Cardiac ventricle fibroblast (primary cell): ENCODE measurements around a stretch of chr4.

DNA sequence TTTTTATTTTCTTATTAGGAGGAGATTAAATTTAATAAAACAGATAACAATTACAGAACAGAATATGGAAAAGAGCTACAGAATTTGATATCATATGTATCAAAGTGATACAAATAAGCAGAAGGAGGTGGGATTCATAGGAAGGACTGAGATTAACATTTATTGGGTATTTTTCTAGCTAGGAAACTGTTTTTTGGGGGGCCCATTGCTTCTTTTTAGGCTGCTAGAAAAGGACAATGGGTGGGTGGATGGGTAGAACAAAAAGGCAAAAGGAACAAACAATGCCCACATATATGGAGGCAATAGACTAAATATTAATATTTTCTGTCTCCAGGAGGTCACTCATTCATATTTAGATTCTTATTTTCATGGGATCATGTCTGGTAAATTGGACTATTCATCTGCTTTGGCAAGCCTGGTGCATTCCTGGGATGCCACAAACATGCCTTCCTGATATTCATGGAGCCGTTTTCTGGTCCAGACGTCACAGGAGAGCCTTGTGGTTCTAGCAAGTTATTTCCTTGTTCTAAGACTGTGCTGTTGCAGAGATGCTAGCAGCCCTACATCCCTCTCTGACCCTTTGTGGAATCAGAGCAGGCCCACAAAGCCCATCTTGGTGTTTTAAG lies 16.3 kb upstream of the EXOSC9 start:
- RAMPAGE, long total RNA: no peak

GRCh38 chr4:121785338-121785802 lies 15.8 kb upstream of the EXOSC9 start:
- RAMPAGE, long total RNA: no peak

DNA sequence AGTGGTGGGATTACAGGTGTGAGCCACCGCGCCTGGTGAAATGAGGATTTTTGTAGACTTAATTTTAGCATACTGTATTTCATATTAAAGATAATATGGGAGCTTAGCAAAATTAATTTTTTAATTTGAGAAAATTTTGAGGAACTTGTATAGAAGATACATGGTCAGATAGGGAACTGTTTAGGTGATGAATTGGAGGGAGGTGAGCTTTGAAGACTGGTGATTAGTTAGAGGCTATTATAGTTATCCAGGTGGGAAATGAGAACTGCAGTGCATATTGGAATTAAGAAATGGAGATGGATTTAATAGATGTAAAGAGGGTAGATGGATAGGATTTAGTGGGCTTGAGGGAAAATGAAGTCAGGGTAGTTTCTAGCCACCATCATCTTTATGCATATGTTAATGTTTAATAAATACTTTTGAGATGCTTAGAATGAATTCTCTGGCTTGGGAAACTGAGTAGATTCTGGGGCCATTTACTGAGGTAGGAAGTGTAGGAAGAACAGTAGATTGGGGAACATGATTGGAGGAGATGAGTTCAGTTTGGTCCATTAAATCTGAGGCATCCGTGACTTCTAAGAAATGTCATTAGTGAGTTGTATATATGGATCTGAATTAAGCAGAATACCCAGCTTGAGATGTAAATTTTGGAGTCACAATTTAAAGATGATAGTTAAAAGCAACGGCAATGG lies 3.6 kb downstream of the BLTP1 start:
- RAMPAGE, long total RNA: no peak

DNA sequence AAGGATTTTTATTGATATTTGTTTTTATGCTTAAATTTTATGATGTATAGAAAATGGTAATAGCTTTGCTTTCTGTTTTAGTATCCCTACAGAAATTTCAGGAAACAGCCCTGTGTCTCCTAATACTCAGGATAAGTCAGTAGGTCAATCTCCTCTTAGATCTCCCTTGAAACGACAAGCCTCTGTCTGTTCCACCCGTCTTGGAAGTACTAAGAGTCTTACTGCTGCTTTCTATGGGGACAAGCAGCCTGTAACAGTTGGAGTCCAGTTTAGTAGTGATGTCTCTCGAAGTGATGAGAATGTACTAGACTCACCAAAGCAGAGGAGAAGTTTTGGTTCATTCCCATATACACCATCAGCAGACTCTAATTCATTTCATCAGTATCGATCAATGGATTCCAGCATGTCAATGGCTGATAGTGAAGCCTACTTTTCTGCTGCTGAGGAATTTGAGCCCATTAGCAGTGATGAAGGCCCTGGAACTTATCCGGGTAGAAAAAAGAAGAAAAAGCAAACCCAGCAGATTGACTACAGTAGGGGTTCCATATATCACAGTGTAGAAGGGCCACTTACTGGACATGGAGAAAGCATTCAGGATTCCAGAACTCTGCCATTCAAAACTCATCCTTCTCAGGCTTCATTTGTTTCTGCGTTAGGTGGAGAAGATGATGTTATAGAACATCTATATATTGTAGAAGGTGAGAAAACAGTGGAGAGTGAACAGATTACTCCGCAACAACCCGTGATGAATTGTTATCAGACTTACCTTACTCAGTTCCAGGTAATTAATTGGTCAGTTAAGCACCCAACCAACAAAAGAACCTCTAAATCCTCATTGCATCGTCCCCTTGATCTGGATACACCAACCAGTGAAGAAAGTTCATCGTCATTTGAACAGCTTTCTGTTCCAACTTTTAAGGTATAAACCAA lies 87.6 kb downstream of the BLTP1 start:
- RAMPAGE, long total RNA: no peak

DNA sequence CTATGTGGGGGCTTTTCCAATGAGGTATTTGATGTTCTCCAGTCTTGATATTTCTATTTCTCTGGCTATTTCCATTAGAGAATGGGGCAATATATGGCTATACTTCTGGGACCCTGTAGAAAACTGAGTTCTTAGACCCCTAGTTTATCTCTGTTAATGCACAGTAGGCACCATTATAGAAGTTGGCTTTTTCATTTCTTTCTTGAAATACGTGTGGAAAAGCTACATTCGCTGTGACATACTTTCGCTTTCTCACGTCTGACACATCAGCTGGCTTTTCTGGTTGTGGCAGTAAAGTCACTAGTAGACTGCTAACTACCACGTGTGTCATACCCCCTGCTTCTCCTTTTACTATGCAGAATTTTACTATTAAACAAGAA lies 1.9 kb upstream of the IL2 start:
- RAMPAGE, long total RNA: no peak

GRCh38 chr4:123398663-123399712 lies 2.4 kb downstream of the SPRY1 start:
- RAMPAGE, long total RNA: start-site peak on the plus strand at chr4:123399446-123399541, 25 and 17 reads in 2 replicates

GRCh38 chr4:123504864-123505421 lies 108.3 kb downstream of the SPRY1 start:
- RAMPAGE, long total RNA: no peak

- RAMPAGE, long total RNA: no peak
Observed at GRCh38 chr4:123744903-123745189, 348.3 kb downstream of the SPRY1 start.

GRCh38 chr4:123787736-123788259 lies 391.2 kb downstream of the SPRY1 start:
- RAMPAGE, long total RNA: no peak

DNA sequence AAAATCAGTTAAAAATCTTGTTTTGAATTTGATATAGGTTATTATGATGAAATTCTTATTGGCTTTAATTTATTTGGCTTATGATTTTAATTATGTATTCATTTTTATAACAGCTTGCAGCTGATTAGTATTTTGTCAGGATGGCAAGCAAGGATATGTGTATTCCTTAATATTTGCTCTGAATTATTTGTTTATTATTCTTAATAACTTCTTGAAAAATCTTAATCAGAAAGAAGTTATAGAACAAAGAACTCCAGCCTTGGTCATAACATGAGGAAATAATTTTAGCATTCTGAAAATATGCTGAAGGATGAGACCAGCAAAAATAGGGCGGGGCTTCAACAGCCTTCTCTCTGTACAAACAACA lies 589.4 kb downstream of the SPRY1 start:
- RAMPAGE, long total RNA: no peak

GRCh38 chr4:124940354-124940843 lies 227.9 kb upstream of the ANKRD50 start:
- RAMPAGE, long total RNA: no peak

GRCh38 chr4:125315901-125316849 lies 1.4 kb downstream of the FAT4 start:
- RAMPAGE, long total RNA: no peak

- RAMPAGE, long total RNA: no peak
Observed at GRCh38 chr4:126740322-126741147, 892.2 kb upstream of the INTU start.

DNA sequence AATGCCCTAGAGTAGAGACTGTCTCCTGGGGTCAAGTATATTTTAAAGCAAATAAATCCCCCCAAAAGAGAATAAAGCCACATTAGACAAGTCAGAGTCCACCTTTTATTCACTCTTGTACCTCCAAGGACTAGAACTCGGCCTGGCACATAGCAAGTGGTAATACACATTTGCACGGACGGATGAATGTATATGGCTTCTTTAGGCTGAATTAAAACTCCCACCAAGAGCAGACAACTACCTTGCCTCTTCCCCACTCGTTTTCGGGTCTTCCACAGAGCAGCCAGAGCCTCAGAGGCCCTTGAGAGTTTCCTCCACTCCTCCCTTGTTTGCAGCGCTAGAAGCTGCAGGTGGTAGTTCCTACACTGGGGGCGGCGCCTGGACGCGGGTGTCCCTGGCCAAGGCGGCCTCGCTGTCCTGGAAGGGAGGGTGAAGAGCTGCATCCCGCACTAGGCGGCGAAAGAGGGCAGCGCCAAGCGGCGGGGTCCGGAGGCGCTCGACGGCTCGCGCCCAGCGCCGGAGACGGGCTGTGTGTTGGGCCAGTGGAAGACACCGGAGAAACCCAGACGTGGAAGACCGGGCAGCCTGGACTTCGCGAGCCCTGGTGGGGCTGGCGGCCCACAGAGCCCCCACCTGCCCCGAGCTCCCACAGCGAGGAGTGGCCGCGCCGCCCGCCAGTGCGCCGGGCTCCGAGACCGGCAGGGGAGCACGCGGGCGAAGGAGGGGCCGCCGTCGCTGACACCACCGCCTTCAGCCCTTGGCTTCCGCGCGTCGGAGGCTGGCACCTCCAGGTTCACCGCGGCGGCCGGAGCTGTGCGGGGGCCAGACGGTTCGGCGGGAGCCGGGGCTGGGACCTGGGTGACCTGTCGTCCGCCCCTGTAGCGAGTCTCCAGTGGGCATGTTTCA lies 10.0 kb upstream of the INTU start:
- RAMPAGE, long total RNA: no peak

DNA sequence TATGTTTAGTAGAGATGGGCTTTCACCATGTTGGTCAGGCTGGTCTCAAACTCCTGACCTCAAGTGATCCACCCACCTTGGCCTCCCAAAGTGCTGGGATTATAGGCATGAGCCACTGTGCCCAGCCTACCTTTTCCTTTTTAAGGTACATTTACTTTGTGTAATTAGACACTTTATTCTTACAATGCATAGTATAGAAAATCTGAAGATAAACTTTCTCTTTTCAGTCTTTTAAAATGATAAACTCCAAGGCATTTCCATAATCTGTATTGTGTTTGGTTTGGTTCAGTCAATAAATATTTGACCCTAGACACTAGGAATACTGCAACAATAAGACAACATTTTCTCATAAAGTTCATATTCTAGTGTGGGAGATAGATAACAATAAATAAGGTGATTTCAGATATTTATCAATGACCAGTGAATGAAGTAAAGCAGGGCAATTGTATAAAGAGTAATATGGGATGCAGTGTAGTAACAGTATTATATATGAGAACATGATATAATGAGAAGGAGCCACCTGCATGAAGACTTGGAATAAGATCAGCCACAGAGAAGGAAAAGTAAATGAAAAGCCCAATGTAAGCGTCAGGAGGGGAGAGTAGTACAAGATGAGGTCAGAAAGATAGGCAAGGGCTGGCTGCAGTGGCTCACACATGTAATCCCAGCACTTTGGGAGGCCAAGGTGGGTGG lies 47.1 kb downstream of the ABHD18 start:
- RAMPAGE, long total RNA: no peak

DNA sequence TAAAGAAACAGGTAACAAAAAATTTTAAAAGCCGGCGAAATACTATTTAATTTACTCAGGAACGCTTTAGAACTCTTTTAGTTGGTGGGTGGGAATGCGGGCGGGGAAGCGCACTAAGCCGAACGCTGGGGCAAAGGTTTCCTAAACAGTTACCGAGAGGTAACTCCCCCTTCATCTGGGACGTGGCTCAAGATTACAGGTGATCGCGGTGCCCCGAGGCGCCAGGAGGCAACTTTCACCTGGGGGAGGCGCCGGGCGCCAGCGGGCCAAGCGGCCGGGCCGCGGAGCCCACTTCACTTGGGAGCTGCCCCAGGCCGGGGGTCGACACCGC lies 588 bp upstream of the LARP1B start:
- RAMPAGE, long total RNA: no peak

GRCh38 chr4:128061619-128062923 lies 959 bp downstream of the LARP1B start:
- RAMPAGE, long total RNA: no peak

GRCh38 chr4:128394485-128394834 lies 106.8 kb upstream of the PGRMC2 start:
- RAMPAGE, long total RNA: no peak

GRCh38 chr4:128573598-128574336 lies 235.7 kb upstream of the JADE1 start:
- RAMPAGE, long total RNA: no peak

DNA sequence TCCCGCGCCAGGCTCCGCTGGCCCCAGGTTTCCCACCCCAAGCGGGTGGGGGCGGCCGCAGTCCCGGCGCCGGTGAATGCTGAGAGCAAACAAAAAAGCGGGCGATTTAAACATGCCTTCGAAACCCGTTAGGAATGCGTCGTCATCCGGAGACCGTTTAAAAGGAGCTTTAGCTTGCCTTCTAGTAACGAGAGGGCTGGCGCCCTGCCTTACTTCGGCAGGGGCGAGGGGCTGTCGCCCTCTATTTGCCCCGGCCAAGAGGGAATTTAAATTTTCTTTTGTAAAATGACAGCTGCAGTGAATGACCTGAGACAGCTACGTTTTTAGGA lies 3.0 kb downstream of the JADE1 start:
- RAMPAGE, long total RNA: no peak